A673 (cell line): ENCODE data around the gene IDI2.

DNA sequence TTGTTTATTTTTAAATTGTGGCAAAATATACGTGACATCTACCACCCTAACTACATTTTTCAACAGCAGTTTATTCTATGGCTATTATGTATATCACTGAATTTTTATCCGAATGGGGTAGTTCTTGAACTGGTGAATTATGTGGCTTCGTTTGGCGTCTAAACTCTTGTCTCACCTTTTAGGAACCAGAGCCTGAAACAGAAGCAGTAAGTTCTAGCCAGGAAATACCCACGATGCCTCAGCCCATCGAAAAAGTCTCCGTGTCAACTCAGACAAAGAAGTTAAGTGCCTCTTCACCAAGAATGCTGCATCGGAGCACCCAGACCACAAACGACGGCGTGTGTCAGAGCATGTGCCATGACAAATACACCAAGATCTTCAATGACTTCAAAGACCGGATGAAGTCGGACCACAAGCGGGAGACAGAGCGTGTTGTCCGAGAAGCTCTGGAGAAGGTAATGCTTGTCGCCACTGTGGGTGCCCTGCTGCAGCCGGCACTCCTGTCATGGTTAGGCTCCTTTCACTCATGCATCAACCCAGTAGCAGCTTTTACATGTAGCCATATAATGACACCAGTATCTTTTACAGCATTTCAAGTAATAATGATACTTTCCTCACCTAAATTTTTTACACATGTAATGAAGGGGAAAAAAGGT, 113.0 kb downstream of the ZMYND11 start:
- PRO-cap, result no peak

- PRO-cap, result no peak
Measured at GRCh38 chr10:333165-333880, 198.1 kb downstream of the ZMYND11 start.

GRCh38 chr10:484955-485911, 204.2 kb downstream of the DIP2C start:
- PRO-cap, result unidirectional peak, minus-strand start at chr10:485164

GRCh38 chr10:489953-490742, 199.3 kb downstream of the DIP2C start:
- PRO-cap, result no peak

- PRO-cap, result no peak
Measured at GRCh38 chr10:624508-624909, 65.0 kb downstream of the DIP2C start.

DNA sequence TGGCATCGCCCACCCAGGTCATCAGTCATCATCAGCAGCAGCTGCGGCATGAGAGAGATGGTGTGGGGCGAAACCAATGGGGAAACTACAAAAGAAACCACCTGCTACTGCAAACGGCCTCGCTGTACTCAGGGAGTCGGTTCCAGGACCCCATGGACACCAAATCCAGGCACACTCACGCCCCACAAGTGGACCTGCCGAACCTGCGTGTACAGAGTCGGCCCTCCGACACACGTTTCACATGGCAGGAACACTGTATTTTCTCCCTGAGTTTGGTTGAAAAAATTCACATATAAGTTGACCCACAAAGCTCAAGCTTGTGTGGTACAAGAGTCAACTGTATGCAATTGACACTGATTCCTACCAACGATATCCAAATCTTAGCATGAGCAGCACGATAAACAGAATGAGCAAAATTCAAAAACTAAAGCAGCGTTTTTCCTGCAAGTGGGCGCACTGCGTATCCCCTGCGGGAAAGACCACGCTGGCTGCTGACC, 37.7 kb downstream of the DIP2C start:
- PRO-cap, result no peak

GRCh38 chr10:652855-653552, 36.5 kb downstream of the DIP2C start:
- PRO-cap, result no peak

GRCh38 chr10:659754-660247, 29.7 kb downstream of the DIP2C start:
- PRO-cap, result no peak

DNA sequence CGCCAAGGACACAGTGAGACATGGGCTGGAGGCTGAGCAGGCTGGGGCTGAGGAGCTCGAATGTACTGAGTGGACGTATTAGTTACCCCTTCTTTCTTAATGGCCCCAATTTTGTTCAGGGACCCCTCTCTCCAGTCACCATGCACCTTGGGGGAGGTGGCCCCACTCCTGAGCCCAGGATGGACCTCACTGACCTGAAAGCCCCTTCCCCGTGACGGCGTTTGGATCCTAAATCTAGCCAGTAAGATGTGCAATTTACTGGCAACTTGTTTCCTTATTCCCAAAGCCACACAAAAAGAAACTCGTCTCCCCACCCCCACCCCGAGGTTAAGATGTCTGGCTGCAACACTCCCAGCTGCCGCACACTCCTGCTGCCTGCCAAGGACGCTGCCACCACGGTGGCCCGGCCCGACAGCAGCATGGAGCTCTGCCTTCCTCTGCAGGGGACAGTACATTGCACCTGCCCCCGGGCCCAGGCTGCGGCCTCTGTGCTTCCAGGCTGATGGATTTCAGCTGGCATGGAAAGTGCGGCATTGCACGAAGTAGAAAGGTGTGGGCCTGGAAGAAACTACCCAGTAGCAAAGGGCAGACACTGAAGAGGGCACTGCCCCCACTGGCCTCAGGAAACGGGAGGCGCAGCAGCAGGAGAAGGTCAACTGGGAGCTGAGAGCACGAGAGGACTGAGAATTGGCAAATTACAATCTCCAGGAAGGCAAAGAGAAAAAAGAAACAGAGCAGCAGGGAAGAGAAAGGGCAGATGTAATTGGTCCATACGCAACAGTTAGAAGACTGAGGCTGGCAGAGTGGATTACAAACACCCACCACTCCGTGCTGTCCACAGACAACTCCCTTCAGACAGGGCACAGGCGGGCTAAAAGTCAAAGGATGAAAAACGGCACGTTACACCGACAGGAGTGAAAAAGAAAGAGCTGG, 117.0 kb upstream of the DIP2C start:
- PRO-cap, result no peak

DNA sequence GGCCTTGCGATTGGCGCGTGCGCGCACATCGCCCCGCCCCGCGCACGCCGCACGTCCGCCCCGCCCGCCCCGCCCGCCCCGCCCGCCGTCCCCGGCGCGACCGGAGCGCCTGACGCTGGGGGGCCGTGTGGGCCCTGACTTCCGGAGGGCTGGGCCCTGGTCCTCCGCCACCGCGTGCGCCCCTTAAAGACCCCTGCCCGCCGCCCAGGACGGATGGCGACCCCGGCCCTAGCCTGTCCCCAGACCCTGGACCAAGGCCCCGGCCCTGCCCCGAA, 346 bp upstream of the LARP4B start:
- PRO-cap, result bidirectional peak, plus-strand start at position 119 of the sequence, minus-strand start outside the sequence

DNA sequence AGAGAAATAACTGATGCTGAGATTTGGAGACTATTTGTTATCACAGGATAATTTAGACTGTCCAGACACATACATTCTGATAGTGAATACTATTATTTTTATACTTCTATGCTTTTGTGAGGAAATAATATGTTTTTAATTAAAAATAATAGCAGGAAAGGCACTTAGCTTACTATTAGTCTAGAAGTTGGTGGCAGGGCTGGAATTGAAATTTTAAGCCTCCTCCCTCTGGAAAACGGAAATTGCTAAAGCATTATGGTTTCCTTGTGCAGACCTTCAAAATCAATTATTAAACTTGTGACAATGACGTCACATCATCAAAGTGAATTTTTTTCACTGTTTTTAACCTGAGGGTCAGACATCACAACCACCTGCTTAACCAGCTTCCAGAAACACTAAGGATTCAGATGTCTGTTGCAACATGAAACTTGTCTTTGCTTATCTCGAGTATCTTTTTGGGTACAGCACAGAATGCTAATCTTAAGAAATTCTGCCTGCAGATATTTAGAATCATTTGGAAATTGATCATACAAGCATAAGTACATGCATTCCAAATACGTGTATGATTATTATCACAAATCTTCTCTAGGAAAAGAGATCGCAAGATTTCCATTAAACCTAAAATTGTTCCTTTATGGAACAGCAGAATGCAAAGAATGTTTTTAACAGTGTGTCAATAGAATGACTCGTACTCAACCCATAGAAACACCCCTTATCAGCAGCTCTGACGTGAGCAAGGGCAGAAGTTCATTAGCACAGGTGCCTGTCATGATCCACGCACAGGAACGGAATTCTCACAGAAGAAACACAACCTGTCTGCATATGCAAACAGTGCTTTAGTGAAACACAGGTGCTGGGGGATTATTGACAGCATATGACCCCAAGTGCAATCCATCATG, 4.2 kb upstream of the GTPBP4 start:
- PRO-cap, result no peak

GRCh38 chr10:985431-986008, 2.7 kb upstream of the GTPBP4 start:
- PRO-cap, result no peak

GRCh38 chr10:1025657-1026143, at the start of gene IDI2:
IDI2 (minus strand) TSS chr10:1025859.
- PRO-cap, result no peak

DNA sequence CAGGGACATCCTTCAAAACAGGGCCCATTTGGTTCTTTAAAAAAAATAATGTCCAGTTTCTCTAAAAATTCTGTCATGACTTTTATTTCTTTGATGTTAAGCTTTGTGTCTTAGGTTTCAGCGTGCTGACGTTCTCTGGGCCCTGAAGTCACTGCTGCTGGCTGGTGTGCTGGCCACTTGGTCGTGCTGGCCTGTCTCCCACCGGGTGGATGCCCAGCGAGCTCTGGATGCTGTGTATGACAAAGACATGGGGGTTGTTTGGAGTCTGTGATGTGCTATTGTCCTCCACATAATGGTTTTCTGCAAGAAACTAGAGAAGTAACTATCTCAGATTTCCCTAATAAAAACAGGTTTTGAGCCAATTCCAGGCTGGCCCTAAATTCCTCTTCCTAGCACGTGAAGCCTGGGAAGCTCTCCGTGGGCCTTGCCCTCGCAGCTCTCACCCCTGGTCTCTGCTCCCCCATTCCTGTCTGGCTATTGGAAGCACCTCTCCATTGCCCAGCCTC, 9.6 kb upstream of the IDI2 start:
- PRO-cap, result no peak

- PRO-cap, result no peak
Measured at GRCh38 chr10:1043354-1044251, 5.3 kb downstream of the IDI1 start.

- PRO-cap, result no peak
Measured at GRCh38 chr10:1044943-1045681, 3.8 kb downstream of the IDI1 start.

GRCh38 chr10:1310188-1311014, 254.2 kb downstream of the WDR37 start:
- PRO-cap, result no peak

DNA sequence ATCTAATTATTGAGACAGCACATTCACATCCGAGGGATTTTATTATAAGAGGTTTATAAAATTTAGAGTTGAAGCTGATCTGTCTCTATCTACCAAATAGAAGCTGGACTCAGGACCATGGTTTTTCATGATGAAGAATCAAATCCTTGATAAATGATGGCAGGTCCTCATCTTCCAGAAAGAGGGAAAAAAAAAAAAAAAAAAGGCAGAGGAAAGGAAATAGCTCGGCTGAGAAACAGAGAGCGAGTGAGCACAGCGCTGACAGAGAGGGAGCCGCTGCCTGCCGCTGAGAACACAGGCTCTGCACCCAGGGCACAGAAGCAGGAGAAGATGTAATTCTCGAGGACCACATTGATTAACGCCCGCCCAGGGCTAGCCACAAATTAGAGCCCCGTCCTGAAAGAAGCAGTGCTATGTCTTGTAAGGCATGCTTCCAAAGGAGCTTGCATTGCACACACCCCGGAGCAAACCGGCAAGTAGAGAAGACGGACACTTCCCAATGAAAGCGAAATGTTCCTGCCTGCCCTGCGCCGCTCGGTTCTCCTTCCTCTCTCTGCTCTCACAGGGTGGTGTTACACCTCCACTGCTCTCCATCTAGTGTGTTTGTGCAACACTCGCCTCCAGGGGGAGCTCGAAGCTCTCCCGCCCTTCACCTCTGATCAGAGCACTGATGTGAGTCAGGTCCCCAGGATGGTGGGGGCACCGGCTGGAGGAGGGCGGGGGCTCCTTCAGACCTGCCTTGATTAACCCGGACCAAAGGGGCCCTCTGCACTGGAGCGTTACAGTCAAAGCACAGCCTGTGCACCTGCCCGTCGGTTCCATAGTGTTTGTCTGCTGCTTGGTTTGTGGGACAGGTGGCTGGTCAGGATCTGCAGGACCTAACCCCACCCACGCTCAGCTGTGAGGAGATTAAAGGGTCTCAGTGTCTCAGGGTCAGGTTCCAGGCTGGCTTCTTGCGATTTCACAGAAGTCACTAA, 316.6 kb downstream of the ADARB2 start:
- PRO-cap, result no peak

GRCh38 chr10:1552275-1552629, 185.1 kb downstream of the ADARB2 start:
- PRO-cap, result no peak

- PRO-cap, result unidirectional peak, plus-strand start at chr10:2303330
Measured at GRCh38 chr10:2303149-2303535, 565.8 kb upstream of the ADARB2 start.